ENCODE data around the genes AKR1D1, SVOPL and FMC1.

DNA sequence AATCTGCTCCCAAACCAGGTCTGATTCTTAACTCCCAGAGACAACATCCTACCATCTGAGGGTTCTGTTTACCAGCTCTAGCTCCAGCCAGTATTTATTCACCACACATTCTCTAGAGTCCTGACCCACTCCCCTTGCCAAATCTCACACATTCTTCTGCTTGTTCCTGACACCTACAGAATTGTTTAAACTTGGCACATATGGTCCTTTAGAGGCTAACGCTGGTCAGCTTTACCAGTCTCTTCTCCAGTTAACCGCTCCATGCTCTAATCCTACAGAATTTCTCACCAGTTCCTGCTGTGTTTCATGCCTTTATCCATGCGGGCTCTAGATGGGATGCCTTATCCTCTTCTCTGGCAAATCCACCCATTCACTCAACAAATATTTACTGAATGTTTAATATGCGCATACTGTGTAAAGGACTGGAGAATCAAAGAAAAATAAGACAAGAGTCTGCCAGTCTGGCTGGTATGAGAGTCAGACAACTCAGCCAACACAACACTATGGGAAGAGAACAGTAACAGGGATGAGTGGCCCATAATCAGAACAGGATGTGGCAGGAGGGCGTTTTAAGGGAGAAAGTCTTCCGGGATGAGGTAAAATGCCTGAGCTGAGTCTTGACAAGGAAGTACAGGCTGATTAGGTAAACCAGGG is 46.3 kb downstream of the MTPN start:
- CAGE, long polyA plus RNA = no peak
- RRBS = no CpG with 5 or more reads among the region's 6 CpGs

GRCh38 chr7:137268278-137268851 is 75.2 kb downstream of the PTN start:
- CAGE, long polyA plus RNA = no peak
- RRBS = 99% methylated on average over 3 of the region's 17 CpGs

DNA sequence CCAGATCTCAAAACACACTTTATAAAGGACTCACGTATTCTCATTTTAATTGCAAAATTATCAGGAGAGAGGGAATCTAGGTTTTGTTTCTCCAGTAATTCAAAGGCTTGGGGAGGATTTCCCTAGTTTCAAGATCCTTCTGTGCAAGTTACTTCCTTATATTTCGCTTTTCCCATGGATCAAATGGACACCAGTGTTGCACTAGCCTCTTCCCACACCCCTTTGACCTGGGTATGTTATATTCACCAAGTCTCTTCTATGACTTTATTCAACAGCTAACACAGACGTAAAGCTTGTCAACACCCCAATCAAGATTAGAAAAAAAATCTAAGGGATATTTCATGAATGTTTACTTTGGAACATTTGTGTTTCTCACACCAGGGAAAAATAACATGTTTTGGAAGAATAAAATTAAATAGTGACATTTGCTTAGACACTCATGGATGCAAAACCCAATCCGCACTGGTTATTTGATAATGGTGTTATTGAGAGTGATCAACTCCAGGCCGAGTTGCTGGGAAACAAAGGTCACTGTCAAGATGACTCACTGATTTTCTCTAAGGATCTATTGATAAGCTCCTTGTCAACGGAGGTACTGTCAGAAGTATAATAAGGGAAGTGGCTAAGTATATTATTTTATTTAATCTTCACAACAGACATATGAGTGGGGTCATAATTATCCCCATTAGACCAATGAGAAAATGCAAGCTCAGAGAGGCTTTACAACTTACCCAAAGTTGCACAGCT is 52.4 kb downstream of the CREB3L2 start:
- CAGE, long polyA plus RNA = no peak
- RRBS = no CpG with 5 or more reads among the region's 6 CpGs

GRCh38 chr7:137953521-137954255 is 48.2 kb downstream of the CREB3L2 start:
- CAGE, long polyA plus RNA = no peak
- RRBS = no CpG with 5 or more reads among the region's 7 CpGs

DNA sequence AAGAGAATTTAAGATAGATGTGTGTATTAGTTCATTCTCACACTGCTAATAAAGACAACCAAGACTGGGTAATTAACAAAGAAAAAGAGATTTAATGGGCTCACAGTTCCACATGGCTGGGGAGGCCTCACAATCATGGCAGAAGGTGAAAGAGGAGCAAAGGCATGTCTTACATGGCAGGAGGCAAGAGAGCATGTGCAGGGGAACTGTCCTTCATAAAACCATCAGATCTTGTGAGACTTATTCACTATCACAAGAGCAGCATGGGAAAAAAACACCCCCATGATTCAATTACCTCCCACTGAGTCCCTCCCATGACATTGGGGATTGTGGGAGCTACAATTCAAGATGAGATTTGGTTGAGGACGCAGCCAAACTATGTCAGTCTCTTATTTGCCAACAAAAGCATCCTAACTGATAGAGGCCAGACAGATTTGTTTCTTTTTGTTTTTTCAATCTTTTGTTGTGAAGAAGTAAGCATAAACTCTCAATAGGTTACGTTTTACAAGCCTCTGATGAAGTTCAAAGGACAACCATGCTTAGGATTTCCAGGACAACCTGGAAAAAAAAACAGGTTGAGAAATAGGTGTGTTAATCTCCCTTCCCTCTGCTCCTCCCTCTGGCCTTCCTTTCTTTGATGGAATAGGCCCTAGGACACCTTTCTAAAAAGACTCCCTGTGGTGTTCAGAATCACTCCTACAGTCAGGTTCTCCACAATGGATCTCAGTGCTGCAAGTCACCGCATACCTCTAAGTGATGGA is at the start of gene AKR1D1:
Gene AKR1D1, plus strand, starts transcription at position 657 of the 761 bp plus-strand sequence.
- CAGE, long polyA plus RNA = no peak
- RRBS = no CpG with 5 or more reads among the region's 3 CpGs

DNA sequence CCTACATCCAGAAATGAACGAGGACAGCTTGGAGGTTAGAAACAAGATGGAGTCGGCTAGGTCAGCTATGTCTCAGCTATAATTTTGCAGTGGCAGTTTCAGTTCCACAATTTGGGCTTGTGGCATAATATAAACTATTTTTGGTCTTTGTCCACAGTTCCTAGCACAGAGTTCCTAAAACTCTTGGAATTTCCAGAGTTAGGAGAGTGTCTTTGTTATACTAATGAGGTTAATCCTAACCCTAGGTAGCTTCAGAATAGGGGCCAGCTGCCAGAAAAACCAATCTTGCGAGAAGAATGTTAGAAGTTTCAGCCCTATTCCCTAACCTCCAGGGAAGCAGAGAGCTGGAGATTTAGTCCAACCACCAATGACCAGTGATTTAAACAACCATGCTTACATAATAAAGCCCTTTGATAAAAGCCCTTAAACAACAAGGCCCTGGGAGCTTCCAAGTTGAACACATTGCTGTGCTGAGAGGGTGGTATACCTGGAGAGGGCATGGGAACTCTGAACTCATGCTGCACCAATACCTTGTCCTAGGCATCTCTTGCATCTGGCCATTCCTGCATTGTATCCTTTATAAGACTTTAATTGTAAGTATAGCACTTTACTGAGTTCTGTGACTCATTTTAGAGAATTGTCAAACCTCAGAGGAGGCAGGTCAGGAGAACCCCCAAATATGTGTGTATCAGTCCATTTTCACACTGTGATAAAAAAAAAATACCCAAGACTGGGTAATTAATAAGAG is 132.1 kb downstream of the AKR1D1 start:
- CAGE, long polyA plus RNA = no peak
- RRBS = no CpG with 5 or more reads among the region's 3 CpGs

GRCh38 chr7:138665833-138666366 is 35.3 kb downstream of the SVOPL start:
- CAGE, long polyA plus RNA = no peak
- RRBS = no CpG with 5 or more reads among the region's 8 CpGs

DNA sequence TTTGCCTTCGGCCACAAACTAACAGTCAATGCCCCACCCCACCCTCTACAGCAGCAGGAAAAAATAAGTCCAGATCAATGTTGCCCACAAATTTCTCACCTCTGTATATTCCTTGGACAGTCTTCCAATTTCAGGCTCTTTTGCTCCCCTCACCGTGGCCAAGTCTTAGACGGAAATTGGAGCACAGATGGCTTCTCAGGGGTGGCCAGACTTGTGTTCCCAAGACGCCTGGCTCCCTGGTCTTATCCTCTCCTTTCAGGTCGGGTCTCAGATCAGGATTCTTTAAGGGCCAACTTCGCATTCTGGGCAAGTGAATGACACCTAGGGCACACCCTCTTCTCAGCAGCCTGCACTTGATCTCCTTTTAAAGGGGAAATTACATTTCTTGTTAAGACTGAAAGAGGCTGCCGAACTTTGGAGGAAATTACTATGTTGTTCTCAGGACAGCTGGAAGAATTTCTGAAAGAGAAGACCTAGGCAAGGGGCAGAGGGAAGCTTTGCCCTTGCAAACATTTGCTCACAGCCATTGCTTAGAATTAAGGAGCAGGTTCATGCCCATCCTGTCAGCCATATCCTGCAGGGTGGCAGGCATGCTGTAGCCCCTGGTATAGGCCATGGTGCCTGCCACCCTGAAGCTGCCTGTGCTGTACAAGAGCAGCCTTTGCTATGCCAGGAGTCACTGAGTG is at the start of gene SVOPL:
Gene SVOPL, minus strand, starts transcription at position 284 of the 686 bp plus-strand sequence.
- CAGE, long polyA plus RNA = no peak
- RRBS = no CpG with 5 or more reads among the region's 7 CpGs

GRCh38 chr7:138752267-138753038 is 45.3 kb upstream of the TMEM213 start:
- CAGE, long polyA plus RNA = no peak
- RRBS = no CpG with 5 or more reads among the region's 17 CpGs

- CAGE, long polyA plus RNA = no peak
- RRBS = no CpG with 5 or more reads among the region's 3 CpGs
Observed at GRCh38 chr7:138786106-138786336, 11.8 kb upstream of the TMEM213 start.

GRCh38 chr7:138837288-138837949 is 39.4 kb upstream of the ATP6V0A4 start:
- CAGE, long polyA plus RNA = no peak
- RRBS = no CpG with 5 or more reads among the region's 13 CpGs

DNA sequence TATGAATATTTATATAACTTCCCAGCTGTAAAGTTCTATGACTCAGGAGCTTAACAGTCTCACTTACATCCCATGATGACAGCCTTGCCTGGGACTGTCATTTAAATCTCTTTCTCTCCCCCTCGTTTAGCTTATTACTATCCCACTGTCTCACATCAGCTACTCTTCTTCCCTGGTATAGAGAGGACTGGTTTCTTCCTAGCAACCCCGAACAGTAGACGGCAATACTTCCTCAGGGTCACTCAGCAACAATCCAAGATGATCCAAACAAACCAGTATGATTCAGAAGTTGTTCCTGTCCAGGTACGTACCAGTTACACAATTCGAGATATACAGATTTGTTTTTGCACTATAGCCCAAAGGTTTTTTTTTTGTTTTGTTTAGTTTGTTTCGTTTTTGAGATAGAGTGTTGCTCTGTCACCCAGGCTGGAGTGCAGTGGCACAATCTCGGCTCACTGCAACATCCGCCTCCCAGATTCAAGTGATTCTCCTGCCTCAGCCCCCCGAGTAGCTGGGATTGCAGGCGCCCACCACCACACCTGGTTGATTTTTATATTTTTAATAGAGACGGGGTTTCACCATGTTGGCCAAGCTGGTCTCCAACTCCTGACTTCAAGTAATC is 22.6 kb downstream of the KIAA1549 start:
- CAGE, long polyA plus RNA = no peak
- RRBS = no CpG with 5 or more reads among the region's 11 CpGs

DNA sequence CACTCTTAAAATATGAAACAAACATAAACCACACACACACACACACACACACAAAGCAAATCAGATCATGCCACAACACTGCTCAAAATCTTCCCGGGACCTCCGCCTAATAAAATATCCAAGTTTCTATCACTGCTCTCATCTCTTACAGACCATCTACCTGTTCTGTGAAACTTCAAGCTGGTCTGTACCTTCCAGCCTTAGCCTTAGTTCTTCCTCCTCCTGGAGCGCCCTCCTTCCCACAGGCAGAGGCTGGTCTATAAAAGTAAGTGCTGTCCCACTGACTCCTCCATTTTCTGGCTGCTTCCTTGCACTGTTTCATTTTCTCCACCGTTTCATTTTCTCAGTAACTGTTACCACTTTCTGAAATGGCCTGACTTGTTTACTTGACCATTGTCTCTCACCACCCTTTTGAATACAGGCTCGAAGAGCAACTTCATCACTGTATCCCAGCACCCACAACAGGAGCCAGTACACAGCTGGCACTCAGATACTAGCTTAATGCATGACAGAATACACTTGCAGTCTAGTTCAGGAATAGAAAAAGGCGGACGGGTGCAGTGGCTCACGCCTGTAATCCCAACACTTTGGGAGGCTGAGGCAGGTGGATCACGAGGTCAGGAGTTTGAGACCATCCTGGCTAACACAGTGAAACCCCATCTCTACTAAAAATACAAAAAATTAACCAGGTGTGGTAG is 26.5 kb upstream of the ZC3HAV1L start:
- CAGE, long polyA plus RNA = no peak
- RRBS = no CpG with 5 or more reads among the region's 9 CpGs

GRCh38 chr7:139079708-139080464 is 29.6 kb downstream of the ZC3HAV1 start:
- CAGE, long polyA plus RNA = no peak
- RRBS = no CpG with 5 or more reads among the region's 22 CpGs

DNA sequence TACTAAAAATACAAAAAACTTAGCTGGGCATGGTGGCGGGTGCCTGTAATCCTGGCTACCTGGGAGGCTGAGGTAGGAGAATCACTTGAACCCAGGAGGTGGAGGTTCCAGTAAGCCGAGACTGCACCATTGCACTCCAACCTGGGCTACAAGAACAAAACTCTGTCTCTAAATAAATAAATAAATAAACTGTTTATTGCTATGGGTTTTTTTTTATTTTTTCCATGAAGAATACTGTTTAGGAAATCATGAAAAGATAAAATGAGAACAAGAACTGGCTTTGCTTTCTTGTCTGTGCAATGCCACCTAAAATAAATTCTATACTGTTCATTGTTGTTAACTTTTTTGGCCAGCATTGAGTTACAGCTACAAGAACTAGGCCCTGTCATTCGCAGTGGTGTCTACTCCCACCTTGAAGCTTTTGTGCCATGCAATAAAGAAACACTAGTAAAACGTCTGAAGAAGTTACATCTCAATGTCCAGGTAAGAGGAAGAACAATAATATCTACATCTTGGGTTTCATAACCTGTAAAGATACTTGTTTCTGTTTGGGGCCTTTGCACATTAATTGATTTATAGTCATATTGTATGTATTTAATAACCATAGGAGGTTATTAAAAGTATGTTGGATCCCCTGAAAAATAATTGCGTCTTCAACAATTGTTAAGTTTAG is 38.1 kb downstream of the UBN2 start:
- CAGE, long polyA plus RNA = no peak
- RRBS = no CpG with 5 or more reads among the region's 5 CpGs

- CAGE, long polyA plus RNA = start-site peak on the plus strand at chr7:139341318-139341375, 187 and 260 reads in 2 replicates
- RRBS = under 1% methylated on average over 19 of the region's 65 CpGs
Observed at GRCh38 chr7:139340870-139341941, at the start of gene FMC1. TSS of gene FMC1 (plus strand) at chr7:139341337.

- CAGE, long polyA plus RNA = no peak
- RRBS = no CpG with 5 or more reads among the region's 1 CpG
Observed at GRCh38 chr7:139362893-139363146, 3.1 kb downstream of the LUC7L2 start.

GRCh38 chr7:139403440-139403920 is 43.8 kb downstream of the LUC7L2 start:
- CAGE, long polyA plus RNA = no peak
- RRBS = no CpG with 5 or more reads among the region's 3 CpGs

- CAGE, long polyA plus RNA = no peak
- RRBS = no CpG with 5 or more reads among the region's 6 CpGs
Observed at GRCh38 chr7:139406888-139407560, 47.3 kb downstream of the LUC7L2 start.

DNA sequence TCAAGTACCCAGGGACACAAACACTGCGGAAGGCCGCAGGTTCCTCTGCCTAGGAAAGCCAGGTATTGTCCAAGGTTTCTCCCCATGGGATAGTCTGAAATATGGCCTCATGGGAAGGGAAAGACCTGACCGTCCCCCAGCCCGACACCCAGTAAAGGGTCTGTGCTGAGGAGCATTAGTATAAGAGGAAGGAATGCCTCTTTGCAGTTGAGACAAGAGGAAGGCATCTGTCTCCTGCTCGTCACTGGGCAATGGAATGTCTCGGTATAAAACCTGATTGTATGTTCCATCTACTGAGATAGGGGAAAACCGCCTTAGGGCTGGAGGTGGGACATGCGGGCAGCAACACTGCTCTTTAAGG is 15.8 kb downstream of the KLRG2 start:
- CAGE, long polyA plus RNA = no peak
- RRBS = no CpG with 5 or more reads among the region's 8 CpGs

Data from BJ (cell line).